ENCODE measurements around the genes TMEM163, MAP3K19, UBXN4, LCT and NXPH2.

- PRO-cap, result no peak
These were observed 6.5 kb downstream of the MGAT5 start for GRCh38 chr2:134260265-134260891.

GRCh38 chr2:134261380-134262408 is 7.8 kb downstream of the MGAT5 start:
- PRO-cap, result no peak

- PRO-cap, result no peak
These were observed 60.5 kb downstream of the MGAT5 start for GRCh38 chr2:134314205-134314943.

- PRO-cap, result no peak
These were observed 157.0 kb downstream of the MGAT5 start for GRCh38 chr2:134410616-134411561.

DNA sequence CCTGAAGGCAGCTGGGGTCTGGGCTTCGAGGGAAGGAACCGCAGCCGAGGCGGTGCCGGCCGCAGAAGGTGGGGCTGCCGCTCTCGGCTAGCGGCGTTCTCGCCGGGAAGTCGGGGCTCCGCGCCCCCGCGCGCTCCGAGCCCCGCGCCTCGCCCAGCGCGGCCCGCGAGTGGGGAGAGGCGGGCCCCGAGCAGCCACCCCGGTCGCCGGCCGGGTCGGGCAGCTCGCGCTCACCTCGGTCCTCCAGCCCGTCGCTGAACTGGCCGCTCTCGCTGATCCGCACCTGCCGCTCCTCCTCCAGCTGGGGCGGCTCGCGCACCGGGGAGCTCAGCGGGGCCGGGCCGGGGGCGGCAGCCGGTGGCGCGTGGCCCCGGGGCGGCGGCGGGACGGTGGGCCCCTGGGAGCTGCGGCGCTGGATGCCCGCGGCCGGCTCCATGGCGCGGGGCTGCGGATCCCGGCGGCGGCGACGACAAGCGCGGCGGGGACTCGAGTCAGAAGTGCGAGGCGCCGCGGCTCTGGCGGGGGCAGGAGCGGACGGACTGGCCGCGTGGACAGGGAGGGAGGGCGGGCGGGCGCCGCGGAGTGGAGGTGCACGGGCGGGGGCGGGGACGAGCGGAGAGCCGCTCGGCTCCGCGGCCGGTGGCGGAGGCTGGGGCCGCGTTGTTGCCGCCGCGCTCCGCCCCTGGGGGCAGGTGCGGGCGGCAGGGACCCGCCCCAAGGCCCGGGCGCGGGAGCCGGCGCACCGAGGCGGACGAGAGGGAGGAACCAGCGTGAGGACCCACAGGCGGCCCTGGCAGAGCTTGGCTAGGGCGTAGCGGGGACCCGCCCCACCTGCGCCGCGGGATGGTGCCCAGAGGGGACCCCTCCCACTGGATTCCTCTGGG is at the start of gene TMEM163:
Gene TMEM163, minus strand, starts transcription at position 501 of the 884 bp plus-strand sequence.
- PRO-cap, result no peak

DNA sequence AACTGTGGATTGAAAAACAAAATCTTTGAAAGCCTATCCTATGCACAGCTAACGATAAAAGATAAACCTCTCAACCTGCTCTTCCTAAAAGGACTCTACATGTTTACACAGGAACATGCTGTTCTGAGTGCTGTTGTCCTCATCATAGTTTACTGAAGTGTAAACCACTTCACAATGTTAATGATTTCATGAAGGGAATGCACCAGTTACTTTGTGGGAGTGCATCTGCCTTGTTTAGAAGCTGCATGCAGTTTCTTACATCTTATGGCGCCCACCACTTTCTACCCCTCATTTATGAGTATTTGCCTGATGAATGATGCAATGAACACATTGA is 1.3 kb downstream of the ACMSD start:
- PRO-cap, result no peak

DNA sequence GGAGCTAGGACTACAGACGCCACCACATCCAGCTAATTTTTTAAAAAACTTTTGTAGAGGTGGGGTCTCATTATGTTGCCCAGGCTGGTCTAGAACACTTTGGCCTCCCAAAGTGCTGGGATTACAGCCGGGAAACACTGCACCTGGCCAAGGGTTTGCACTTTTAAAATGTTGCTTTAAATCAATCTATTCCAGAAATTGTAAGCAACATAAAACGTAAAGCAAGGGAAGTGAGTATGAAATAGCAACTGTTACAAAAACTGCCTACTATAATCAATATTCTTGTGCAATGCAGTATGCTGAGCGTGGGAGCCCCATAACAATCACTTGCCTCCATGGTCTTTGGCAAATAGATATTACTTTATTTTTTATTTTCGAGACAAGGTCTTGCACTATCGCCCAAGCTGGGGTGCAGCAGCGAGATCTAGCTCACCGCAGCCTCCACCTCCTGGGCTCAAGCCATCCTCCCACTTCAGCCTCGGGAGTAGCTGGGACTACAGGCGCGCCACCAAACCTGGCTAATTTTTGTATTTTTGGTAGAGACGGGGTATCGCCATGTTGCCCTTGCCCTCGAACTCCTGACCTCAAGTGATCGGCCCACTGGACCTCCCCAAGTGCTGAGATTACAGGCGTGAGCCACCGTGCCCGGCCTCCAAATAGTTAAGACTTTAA is 1.3 kb upstream of the CCNT2 start:
- PRO-cap, result no peak

DNA sequence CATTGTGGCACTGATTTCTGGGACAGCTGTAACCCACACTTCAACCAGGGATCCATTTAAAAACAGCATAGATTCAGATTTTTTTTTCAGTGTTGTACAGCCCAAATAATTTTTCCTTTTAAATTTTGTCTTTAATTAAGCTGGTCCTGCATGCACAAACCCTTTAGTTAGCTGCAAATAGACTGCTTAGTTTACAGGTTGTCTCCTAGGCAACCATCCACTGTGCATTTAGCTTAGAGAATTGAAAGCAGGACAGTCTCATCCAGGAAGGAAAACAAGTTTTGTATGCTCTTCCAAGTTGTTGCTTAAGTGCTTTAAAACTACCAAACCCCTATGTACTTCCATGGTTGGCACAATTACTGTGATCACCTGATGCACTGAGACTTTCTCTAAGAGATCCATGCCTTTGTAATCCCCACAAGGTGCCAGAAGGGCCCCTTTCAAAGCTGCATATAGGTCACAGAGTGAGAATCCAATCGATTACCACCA is at the start of gene MAP3K19:
Gene MAP3K19, minus strand, starts transcription at position 184 of the 489 bp plus-strand sequence.
- PRO-cap, result no peak

DNA sequence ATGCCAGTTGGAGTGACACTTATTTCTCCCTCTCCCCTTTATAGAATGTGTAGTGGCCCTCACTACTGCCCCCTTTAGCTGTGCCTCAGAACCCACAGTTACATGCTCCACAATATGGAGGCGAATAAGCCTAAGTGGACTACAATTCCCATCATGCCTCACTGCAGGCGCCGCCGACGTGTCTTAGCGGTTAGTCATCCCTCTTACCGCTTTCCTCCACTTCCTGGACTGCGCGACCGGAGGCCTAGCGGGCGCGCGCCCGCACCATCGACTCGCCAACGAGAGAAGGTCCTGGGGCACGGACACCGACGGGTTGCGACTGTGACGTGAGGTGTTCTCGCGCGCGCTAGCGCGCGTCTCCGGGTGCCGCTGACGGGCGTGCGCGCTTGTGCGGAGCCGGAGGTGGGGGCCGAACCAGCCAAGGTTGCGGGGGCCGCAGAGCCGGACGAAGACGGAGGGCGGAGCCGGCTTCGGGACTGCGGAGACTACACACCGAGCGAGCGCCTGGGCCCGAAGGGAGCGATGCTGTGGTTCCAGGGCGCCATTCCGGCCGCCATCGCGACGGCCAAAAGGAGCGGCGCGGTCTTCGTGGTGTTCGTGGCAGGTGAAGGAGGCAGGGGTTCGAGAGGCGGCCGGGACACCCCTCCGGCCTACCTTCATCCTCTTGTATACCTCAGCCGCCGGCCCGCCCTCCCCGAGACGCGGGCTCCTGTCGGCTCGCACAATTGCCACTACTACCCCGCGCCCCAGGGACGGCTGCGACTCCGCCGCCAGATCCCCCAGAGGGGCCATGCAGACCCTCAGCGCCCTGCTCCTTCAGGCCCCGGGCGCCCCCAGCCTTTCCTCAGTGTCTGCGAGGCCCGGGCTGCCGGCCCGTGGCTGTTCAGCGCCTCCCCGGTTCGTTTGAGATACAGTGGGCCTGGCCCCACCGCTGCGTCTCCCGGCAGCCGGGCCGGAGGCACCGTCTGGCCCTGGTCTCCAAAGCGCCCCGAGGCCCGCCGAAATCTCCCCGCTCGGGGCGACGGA is at the start of gene UBXN4:
Gene UBXN4, plus strand, starts transcription at position 448 of the 1,026 bp plus-strand sequence.
- PRO-cap, result bidirectional peak, plus-strand start at position 444 of the sequence, minus-strand start at position 279 of the sequence; unidirectional peak, plus-strand start at position 767 of the sequence; bidirectional peak, plus-strand start at position 1,010 of the sequence, minus-strand start at position 961 of the sequence

GRCh38 chr2:135787367-135787845 is 45.8 kb downstream of the UBXN4 start:
- PRO-cap, result no peak

DNA sequence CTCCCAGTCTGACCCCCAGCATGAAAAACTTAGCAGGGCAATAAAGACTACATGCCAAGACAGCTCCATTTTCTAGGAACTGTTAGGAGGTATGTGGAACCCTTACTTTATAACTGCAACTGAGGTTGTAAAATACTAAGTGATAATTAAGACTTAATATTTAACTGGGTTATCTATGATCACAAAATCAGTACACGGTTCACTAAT is at the start of gene LCT:
Gene LCT, minus strand, starts transcription at position 84 of the 207 bp plus-strand sequence.
- PRO-cap, result no peak

DNA sequence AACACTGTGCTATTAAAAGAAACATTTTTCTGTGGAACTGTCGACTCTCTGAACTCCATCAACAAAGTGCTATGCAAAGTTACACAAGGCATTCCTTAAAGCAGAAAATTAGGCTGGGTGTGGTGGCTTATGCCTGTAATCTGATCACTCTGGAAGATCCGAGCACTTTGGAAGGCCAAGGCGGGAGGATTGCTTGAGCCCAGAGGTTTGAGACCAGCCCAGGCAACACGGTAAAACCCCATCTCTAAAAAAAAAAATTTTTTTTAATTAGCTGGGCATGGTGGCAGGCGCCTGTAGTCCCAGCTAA is 13.0 kb downstream of the MCM6 start:
- PRO-cap, result no peak

- PRO-cap, result no peak
These were observed 47.2 kb downstream of the DARS1 start for GRCh38 chr2:135938071-135938768.

DNA sequence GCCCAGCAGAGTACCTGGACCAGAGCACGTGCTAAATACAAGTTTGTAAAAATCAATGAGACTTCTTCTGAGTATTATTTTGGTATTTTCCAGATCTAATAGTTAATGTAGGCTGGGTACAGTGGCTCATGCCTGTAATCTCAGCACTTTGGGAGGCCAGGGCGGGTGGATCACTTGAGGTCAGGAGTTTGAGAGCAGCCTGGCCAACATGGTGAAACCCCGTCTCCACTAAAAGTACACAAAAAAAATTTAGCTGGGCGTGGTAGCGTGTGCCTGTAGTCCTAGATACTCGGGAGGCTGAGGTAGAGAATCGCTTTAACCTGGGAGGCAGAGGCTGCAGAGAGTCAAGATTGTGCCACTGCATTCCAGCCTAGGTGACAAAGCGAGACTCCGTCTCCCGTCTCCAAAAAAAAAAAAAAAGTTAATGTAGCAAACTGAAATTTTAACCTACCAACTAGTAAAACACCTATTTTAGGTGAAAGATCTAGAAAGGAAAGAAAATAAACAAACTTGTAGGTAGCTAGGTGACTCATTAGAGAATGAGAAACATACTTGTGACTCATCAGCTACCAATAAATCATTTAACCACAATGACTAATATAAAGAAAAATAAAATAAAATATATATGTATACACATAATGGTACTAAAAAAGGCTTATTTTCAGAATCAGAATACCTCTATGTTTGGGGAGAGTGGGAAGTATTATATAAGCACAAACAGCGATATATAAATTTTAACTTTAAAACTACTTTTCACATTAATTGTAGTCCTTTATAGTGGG is 36.8 kb downstream of the DARS1 start:
- PRO-cap, result no peak

DNA sequence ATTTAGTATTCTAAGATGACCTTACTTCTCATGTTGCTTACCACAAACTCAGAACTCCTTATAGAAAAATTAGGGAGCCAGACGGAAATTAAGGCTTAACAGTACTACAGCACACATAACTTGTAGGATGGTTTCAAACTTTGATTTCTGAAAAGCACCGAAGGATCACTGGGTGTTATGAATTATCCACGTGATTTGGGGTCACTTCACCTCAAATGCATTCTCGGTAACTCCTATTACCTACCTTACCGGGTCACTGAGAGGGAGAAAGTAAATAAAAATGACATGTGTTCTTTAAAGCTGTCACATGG is 837 bp downstream of the DARS1 start:
- PRO-cap, result no peak

DNA sequence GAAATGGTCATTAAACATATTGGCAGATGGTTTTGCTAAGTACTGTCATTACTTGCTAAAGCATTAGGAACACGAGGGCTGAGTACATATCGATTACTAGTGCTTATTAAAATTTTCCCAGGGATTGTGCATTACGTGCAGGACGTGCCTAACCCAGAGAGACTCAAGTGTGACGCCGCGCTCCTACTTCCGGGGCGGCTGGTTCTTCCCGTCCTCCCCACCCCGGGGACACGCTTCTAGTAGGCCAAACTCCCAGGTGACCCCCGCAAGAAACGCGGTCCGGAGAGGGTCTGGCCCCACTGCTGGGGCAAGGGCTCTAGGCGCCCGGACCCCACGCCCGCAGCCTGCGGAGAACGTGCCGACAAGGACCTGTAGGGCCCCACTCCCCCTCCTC is 484 bp downstream of the DARS1 start:
- PRO-cap, result bidirectional peak, plus-strand start at position 239 of the sequence, minus-strand start at position 165 of the sequence

DNA sequence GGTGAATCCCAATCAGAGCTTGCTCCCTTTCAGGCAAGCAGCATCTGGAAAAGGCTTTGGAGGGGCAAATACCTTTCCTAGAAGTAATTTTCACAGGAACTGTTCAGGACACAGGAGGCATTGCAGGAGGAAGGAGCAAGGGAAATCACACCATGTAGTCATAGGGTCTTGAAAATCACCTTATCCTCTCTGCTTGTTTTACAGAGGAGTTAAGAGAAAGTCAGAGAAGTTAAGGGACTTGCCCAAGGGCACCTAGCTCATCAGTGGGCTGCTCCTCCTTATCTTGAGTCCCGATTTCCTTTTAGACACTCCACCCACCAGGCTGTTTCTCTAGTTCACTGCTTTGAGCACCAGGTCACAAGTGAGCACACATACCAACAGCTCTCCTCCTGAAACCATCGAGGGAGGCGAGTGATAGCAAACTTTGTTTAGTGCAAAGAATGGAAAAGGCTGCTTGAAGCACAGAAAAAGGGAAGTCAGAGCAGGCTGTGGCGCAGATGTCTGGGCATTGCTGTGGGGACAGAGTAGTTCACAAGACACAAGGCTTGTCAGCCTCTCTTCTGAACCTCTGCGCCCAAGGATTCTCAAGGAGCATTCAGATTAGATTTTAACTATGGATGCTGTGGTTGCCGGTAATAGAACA is 89.2 kb upstream of the CXCR4 start:
- PRO-cap, result no peak

DNA sequence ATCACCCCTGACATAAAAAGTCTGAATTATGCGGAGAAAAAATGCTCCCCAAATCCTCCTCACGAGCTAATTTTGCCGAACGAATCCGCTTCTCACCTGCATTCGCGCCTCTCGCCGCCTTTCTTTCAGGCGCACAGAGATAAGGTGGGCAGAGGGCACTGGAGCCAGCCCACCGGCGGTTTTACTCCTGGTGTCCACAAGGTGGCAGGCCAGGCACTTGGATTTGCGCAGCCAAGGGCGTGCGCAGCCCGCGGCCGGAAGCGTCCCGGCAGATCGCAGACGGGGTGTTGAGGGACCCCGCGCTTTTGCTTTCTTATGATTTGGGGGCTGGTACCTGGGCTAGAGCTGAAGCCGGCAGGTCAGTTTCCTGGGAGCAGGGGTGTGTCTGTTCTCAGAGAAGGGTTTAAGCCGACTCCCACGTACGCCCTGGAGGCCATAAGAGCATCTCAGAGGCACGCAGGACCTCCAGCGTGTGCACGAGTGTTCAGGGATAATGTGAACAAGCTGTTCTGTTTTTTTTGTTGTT is 305.5 kb upstream of the CXCR4 start:
- PRO-cap, result no peak

- PRO-cap, result no peak
These were observed 106.1 kb upstream of the SPOPL start for GRCh38 chr2:138395418-138395852.

DNA sequence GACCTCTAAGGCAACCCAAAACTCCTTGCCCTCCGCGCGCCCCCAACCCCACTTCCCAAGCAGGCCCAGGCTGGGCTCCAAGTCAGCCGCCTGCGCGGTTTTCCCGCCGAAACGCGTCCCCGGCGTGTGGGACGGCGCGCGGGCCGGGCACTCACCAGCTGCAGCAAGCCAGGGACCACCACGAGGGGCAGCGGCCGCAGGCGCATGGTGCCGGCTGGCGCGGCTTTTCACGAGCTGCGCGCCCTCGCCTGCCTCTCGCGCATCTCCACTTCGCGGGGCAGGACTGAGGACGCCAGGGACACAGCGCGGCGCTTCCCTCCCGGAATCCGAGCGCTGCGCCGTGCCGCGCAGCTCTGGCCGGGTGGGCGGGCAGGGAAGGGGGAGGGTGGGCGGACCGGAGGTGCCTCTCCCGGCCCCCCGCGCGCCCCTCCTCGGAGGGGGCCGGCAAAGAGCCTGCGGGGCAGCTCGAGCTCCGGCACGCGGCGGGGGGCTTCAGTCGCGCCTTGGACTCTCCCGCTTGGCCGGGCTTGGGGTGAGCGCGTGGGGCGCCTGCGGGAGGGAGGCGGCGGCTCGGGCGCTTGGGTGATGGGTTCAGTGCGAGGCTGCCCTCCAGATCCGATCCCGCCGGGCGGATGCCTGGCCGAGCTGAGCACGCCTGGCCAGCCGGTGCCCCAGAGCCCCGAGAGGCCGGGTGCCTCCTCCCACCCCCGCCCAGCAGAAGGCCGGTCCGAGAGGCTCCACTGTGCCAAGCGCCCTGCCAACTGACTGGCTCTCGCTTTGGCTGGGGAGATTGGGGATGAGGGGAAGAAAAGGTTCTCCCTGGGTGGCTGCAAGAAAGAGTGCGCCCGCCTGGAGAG is at the start of gene NXPH2:
Gene NXPH2, minus strand, starts transcription at position 355 of the 857 bp plus-strand sequence.
- PRO-cap, result no peak